Panc1 (cell line): ENCODE data around the gene SRP72.

GRCh38 chr4:54062070-54062889, 2.1 kb downstream of the CHIC2 start:
- RRBS, 2 experiments, result no CpG with 5 or more reads among the region's 4 CpGs

- RRBS, 2 experiments, result no CpG with 5 or more reads among the region's 25 CpGs
Observed at GRCh38 chr4:54092177-54092717, 7.7 kb upstream of the GSX2 start.

GRCh38 chr4:54261080-54261341, 31.9 kb downstream of the PDGFRA start:
- RRBS, 2 experiments, result no CpG with 5 or more reads among the region's 5 CpGs

DNA sequence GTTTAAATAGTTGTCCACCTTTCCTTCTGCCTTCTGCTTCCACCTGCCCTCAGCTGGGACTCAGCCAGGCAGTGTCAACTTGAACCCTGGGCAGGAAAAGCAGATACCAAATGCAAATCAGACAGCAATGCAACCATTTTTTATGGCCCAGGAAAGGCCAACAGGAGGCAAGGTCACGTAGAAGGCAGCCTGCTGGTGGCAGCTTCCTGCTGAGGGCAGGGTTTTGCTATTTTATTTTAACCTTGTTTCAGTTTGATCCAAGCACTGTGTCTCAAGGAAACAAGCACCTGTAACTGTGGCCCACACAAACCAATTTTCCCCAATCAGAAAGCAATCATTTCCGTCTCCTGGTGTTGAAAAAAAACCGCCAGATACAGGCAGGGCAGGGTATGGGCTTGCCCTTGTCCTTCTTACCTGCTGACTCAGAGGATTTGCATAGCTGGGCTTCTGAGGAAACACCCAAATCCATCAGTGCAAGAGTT, 110.1 kb upstream of the KIT start:
- RRBS, 2 experiments, result no CpG with 5 or more reads among the region's 3 CpGs

- RRBS, 2 experiments, result no CpG with 5 or more reads among the region's 2 CpGs
Observed at GRCh38 chr4:55261238-55261461, 84.9 kb upstream of the SRD5A3 start.

- RRBS, 2 experiments, result no CpG with 5 or more reads among the region's 24 CpGs
Observed at GRCh38 chr4:55336084-55337035, 9.7 kb upstream of the SRD5A3 start.

DNA sequence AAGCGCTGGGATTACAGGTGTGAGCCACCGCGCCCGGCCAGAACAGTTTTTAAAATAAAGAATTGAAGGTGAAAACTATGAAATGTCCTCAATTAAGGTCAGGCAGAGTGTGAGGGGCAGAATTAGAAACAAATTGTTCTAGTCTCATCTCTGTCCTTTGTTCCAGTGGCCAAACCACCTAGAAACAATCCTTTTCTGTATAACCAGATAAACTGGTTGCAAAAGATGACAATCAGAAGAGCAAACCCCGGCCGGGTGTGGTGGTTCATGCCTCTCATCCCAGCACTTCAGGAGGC, 14.9 kb downstream of the SRD5A3 start:
- RRBS, 2 experiments, result no CpG with 5 or more reads among the region's 6 CpGs

DNA sequence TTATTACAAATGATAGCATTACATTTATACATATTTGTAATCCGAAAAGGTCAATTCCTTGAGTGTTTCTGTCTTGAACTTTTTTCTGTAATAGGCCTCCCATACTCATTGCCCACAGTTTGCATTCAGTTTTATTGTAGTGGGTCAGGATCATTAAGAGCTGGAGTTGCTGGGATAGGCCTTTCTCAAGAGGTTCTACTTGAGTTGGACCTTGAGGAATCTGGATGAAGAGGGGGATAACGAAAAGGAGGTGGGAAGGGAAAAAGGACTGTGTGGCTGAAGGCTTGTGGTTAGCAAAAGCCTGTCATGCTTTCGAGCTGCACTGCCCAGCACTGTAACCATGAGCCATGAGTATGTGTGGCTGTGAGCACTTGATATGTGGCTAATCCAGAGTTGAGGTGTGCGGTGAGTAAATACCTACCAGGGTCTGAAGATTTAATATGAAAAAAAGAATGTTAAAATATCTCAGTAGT, 11.3 kb downstream of the TMEM165 start:
- RRBS, 2 experiments, result no CpG with 5 or more reads among the region's 4 CpGs

DNA sequence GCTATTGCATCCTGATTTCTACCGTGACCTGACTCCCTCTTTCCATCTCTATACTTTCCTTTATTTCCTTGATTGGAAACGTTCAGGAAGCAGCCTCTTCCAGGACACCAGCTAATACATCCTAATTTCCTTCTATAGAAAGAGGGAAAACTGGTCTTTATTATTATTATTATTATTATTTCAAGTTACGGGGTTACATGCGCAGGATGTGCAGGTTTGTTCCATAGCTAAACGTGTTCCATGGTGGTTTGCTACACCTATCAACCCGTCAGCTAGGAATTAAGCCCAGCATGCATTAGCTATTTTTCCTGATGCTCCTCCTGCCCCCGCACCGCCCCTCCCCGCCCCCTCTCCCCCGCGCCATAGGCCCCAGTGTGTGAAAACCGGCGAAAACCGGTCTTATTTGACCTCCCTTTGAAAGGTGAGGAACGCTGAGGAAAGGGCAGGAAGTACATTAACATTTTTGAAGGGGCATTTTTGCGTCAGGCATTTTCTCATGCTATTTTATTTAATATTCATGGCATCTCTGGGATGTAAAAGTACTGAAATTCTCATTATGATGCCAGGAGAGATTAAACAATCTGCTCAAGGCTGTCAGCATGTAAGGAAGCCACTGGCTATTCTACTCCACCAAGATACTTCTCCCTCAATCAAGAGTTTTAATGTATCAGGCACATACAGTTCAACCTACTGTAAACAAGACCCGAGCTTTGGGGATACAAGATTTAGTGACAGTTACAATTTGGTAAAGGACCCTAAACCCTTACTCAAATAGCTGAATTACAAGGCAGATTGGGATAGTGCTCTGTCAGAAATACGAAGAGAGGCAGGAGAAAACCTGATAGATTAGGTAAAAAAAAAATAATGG, 1.1 kb upstream of the NMU start:
- RRBS, 2 experiments, result no CpG with 5 or more reads among the region's 18 CpGs

DNA sequence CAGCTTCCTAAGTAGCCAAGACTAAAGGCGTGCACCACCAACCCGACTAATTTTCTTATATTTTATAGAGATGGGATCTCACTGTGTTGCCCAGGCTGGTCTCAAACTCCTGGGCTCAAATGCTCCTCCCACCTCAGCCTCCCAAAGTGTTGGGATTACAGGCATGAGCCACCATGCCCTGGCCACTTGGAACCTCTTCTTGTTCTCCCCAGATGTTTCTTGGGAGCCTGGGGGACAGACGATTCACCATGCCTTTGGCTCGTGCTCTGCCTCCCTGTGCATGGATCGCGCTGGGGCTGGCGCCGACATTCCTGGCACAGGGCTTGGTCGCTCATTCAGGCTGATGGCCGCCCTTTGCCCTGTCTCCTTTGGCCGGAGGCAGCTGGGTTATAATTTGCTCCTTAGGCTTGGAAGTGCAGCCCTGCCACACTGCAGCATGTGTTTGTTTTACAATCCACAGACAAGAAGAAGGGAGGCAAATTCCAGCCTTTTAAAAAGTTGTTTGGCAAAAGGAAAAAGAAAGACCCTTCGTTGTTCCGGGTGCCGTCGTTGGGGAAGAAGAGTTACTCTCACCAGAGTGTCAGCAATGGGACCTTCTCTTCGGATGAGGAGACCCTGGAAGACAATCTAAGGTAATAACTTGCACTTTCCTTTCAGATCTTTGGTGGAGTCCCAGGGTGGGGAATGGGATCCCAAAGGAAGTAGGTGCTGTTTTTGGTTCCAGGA, 115.3 kb downstream of the AASDH start:
- RRBS, 2 experiments, result no CpG with 5 or more reads among the region's 16 CpGs

GRCh38 chr4:56448142-56448849, 12.2 kb downstream of the PAICS start:
- RRBS, 2 experiments, result no CpG with 5 or more reads among the region's 4 CpGs

- RRBS, 2 experiments, result under 1 to 4% methylated on average over 26 to 32 of the region's 73 CpGs
Observed at GRCh38 chr4:56467139-56468485, at the start of gene SRP72. Gene SRP72, plus strand, starts transcription at chr4:56467617.

GRCh38 chr4:56592219-56592875, 61.9 kb downstream of the THEGL start:
- RRBS, 2 experiments, result 69 to 78% methylated on average over 6 of the region's 48 CpGs

GRCh38 chr4:56655170-56655596, 25.9 kb downstream of the HOPX start:
- RRBS, 2 experiments, result 2 to 10% methylated on average over 7 to 10 of the region's 27 CpGs

- RRBS, 2 experiments, result no CpG with 5 or more reads among the region's 16 CpGs
Observed at GRCh38 chr4:56757302-56758685, 63.7 kb downstream of the SPINK2 start.

- RRBS, 2 experiments, result no CpG with 5 or more reads among the region's 15 CpGs
Observed at GRCh38 chr4:56910530-56911395, 3.1 kb downstream of the REST start.

GRCh38 chr4:57049493-57050095, 60.6 kb downstream of the IGFBP7 start:
- RRBS, 2 experiments, result no CpG with 5 or more reads among the region's 5 CpGs

DNA sequence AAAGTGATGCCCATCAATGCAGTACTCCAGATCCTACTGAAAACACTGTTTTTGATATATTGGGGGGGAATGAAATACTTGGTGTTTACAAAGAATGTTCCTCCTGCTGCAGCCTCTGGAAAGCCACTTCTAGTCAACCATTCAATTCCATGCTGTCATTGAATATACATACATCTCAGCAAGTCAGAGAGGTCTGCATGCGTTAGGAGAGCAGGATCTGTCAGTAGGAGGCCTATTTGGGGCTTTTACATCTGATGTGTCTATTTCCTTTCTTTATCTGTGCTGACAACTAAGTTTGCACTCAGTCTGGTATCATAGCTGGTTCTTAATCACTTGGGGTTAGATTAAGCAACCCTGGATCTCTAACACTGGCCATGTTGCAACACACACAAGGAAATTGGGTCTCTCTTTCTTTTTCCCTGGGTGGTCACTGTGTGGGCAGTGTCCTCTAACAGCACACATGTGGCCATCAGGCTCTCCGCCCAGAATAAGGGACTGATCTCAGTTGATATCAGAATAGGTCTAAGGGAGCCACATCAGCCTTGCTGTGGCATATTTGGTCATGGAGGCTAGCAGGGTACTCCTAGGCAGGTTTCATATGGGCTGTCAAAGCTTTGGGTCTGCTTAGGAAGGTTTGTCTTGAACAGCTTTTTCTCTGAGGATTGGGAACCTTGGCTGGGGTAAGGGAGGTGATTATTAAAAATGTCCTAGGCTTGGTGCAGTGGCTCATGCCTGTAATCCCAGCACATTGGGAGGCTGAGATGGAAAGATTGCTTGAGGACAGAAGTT, 38.8 kb downstream of the IGFBP7 start:
- RRBS, 2 experiments, result no CpG with 5 or more reads among the region's 2 CpGs

DNA sequence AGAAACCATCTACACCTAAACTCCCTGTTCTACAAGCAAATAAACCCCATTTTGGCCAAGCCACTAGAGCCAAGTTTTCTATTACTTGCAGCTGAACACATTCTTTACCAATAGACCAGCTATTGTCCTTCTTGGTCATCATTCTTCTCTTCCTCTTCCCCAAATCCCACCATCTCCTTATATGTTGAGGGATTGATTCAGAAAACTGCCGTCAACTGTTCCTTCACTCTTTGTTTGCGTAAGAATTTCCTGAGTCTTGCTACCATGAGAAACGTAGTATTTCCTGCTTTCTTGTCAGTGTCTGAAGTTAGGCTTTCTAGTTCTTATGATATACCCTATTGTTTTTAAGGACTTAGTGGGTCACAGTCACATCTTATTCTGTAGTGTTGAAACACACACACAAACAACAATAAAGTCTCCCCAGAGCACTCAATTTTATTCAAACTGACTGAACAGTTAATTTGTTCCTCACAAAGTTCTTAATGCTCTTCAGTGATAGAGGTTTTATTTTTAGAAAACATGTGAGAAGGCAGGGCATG, 20.1 kb downstream of the IGFBP7 start:
- RRBS, 2 experiments, result no CpG with 5 or more reads among the region's 3 CpGs